REH cell (cell line): ENCODE results near the genes CDX2 and UBL3.

DNA sequence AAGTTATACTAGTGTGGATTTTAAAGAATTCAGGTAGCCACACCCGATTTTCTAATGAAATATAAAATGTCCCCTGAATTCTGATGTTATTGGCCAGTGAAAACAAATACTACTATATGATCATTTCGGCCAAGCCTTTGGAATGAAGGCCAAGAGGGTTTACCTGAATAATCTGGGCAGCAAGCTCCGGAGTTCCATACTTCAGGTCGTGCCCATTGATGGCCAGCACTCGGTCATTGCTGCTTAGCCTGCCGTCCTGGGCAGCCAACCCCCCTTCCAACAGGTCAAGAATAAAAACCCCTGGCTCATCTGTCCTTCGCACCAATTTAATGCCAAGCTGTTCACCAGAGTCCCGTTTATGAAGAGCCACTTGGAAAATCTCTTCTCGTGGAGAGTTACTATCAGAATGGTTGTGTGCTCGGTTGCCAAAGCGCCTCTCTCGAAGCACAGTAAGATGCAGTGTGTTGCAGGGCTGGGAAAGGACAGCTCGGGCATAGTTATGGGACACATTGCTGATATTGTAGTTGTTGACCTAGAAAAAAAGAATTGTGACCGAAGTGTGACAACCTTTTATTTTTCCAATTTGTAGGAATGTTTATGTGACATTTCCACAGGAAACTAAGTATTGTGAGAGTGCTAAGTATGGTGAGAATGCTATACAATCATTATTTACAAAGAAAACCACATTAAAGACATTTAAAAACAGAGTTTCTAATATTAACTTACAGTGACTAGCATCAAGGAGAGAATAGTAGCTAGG, 57.9 kb downstream of the LNX2 start:
- PRO-cap: no peak

DNA sequence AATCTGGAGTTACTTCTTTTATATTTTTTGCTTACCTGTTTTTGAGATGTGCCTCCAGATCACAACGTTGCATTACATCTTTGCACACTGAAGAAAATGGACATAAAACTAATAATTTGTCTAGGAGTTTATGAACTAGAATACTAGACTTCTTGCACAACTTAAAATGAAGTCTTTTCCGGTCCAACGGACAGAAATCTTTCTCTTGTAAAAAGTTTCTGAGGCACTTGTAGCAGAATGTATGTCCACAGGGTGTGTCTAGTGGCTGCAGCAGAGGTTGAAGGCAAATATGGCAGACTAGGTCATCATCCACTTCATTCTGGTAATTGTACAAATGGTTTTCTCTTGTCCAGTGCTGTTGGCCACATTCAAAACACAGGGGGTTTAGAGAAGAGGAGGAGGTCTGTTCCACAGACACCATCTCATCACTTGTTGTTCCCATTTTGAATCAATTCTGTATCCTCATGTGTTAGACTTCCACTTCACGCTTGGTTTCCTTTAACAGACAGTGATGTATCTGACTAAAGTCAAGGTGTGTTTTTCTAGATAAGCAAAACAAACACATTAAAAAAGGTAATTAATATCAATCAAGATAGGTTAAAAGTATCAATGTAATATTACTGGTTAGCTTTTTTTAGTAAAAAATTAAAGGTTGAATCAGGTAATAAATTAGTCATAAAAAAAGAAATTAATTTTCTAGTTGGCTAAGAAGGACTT, 38.9 kb downstream of the LNX2 start:
- PRO-cap: no peak

GRCh38 chr13:27666533-27667229, 45.0 kb downstream of the POLR1D start:
- PRO-cap: no peak

DNA sequence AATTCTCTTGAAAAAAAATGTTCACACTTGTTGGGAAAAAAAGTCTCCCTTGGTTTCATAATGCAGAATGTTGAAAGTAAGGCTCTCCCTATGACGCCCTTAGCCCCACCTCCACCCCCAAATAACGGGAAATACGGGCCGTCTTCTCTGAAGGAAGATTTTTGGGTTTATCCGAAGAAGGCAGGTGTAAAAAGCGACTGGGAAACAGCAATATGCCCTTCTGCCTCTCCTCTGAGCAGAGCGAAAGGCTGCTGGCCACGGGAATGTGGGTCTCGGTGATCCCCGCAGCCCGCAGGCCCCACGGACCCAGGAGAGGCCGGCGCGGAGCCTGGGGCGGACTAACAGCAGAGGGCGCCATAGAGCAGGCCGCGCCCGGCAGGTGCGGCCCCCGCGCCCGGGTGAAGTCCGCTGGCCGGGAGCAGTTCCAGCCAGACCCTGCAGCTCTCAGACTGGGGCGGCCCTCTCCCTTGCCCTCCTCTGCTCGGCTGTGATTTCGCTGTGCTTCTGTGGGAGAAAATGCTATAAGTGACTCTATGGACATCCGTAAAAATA, 37.6 kb downstream of the GSX1 start:
- PRO-cap: no peak

DNA sequence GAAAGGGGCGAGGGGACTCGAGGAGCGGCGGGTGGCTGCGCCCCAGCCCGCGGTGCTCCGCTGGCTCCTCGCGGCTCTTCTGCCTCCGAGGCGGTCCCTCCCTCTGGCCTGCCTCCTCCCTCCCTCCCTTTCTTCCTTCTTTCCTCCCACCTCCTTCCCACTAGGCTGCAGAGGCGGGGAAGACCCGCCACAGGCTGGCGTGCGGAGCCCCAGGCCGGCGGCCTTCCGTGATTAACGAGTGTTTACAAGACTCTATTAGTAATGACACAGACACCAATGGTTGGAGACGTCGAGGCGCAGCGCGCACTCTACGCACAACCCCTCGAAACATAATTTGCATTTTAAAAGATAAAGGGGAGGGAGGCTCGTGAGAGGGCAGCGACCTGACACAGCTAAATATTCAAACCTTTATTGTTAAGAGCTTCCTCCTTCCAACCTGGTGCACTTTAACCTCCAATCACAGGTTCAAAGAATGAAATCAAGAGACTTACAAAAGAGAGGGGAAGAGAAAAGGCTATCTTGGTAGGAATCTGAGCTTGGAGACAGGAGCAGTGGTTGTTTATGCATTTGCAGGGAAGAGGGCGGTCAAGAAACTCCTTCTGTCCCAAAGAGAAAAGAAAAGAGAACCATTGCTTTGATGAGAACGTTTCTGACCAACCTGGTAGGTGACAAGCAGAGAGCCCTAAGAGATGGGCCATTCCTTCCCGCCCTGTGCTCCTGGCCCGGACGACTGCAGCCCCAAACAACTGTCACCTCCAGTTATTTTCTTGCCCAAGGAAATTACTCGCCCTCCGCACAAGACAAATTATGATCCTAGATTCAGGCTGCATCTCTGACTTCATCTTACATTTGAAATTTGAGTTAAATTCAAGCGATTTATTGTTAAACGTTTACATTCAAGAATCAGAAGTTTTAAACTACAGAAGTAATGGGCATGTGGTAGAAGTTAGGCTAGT, at the start of gene CDX2:
CDX2 (minus strand) TSS at position 233 of the 956 bp plus-strand sequence.
- PRO-cap: no peak

DNA sequence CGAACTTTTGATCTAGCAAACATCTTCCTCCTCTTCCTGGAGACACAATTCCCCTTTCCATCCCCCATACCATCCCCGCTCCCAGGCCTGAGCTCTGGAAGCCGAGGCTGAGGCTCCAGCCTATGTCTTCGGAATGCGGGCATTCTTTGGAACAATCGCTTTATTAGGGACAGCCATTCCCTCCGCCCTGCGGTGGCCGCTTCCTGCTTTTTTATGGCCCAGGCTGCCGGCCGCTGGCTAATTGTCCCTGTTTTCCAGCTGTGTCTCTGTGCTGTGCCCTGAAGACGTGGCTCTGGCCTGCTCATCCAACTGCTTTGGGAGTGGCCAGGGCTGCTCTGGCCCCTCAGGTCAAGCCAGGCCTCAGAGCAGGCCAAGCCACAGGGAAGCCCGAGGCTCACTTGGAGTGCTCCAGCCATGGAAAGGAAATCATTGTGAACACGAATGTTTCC, 2.1 kb upstream of the CDX2 start:
- PRO-cap: no peak

DNA sequence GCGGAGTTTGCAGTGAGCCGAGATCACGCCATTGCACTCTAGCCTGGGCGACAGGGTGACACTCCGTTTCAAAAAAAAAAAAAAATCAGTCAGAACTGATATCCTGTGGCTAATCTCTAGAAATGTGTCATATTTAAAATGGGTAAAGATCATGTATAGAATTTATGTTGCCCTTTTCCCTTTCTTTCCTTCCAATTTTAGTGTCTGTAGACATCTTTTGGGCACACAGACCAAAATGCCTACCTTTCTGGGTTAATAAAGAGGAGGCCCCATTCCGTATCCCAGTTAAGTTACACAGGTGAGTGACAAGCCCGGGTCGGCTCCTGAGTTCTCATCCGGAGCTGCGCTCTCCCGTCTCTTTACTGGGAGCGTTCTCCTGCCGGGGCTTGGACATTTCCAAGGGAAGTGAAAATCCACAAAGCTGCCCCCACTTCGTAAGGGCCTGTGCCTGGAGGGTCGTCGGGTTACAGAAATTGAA, 6.0 kb upstream of the CDX2 start:
- PRO-cap: no peak

GRCh38 chr13:28047839-28048100, 52.6 kb downstream of the FLT3 start:
- PRO-cap: no peak

DNA sequence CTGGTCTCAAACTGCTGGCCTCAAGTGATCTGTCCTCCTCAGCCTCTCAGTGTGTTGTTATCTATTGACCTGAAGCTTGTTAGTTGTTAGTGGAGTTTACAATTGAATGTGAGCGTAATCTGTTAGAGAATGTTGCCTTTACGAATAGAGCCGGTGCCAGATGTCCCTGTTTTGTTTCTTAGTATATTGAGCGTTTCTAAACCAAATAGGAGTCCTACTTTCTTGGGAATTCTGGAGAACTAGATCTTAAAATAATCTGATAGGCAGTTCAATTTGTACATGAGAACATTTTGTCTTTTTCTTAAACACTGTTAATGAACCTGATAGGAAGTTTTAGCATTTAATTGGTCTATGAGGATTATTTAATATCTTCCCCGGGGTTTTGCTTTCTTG, 1.8 kb downstream of the PAN3 start:
- PRO-cap: no peak

GRCh38 chr13:28505385-28506039, 10.6 kb upstream of the FLT1 start:
- PRO-cap: bidirectional peak, plus-strand start at chr13:28505809, minus-strand start at chr13:28505584

DNA sequence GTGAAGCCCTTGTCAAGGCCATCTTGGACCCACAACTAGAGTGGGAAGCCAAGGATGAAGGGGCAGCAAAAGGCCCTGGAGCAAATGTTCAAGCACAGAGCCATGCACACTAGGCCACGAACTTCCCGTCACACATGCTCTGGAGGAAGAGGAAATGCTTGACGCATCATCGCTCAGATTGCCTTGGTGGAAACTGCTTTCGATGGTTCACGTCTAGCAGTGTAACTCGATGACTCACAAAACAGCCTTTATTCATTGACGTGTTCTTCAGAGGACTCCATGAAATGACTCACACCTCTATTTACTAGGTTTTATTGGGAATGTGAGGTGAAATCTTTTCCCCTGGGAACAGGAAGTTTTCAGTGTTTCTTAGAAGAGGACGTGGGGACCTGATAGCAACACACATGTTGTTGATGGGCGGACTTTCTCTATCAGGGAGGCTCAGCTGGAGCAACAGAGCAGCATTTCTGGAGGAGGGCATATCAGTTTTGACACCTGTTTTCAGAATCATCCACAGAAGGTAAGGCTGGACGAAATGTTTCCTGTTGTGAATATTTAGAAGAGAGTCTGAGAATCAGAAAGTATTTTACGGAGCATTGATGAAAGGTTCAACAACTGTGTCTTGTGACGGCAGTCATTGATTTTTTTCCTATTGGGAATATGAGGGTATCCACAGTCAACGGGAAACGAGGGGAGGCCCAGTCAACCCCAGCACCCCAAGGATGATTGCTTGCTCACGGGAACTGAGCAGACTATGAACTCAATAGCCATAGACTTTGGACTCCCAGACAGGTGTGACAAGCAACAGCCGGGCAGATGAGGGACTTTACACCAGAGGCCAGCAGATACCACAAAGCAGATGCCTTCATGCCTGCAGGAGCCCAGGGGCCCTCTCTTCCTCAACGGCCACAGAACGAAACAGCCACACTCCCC, 80.0 kb upstream of the FLT1 start:
- PRO-cap: no peak

GRCh38 chr13:28679890-28680662, 21.1 kb downstream of the POMP start:
- PRO-cap: no peak

- PRO-cap: no peak
Measured at GRCh38 chr13:28710049-28710812, 8.5 kb downstream of the SLC46A3 start.

DNA sequence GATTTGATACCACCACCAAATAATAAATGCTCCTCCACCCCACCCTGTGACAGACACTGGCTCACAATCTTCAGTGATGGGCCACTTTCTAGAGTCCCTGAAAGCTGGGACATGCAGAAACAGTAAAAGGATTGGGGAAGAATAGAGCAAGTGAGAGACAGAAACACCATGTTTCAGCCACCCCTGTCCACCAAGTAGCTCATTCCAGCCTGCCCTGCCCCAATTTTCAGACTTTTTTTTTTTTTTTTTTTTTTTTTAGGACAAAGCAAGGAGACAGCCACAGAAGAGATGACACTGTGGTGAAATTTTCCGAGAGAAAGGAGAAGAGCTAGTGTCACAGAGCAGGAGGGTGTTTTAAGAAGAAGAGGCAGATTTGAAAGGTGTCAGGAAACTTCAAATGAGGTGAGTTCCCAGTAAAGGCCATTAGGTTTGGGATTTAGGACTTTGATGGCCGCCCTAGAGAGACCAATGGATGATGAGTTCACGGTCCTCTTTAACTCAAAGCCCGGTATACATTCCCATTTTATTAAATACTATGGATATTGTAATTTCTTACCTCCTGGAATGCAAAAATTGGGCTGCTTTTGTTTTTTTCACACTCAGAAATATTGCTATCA, 1.4 kb downstream of the SLC46A3 start:
- PRO-cap: no peak

DNA sequence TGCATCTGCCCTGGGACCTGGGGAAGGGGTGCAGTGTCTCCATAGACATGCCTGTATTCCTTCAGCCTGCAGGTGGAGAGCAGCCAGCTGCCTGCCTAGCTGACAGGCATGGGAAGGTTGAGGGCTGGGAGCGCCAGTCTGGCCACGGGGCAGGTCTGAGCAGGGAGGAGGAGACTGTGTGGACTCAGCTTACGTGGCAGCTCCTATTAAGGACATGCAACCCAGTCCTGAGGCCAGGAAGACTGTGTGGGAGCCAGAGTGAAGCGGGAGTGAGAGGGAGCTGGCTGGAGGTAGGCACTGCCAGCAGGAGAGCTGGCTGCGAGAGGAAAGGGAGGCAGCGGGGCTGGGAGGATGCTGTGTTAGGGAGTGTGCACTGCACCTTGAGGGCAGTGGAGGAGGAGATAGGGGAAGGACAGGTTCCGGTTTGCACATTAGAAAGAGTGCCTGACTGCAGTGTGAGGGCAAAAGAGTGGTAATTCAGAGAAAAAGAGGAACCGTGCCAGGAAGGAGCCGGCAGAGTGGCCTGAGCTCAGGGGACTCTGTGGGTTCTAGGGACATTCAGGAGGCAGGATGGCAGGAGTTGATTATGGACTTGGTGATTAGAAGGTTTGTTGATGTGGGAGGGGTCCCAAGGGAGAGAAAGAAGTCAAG, 99.2 kb downstream of the SLC7A1 start:
- PRO-cap: no peak

DNA sequence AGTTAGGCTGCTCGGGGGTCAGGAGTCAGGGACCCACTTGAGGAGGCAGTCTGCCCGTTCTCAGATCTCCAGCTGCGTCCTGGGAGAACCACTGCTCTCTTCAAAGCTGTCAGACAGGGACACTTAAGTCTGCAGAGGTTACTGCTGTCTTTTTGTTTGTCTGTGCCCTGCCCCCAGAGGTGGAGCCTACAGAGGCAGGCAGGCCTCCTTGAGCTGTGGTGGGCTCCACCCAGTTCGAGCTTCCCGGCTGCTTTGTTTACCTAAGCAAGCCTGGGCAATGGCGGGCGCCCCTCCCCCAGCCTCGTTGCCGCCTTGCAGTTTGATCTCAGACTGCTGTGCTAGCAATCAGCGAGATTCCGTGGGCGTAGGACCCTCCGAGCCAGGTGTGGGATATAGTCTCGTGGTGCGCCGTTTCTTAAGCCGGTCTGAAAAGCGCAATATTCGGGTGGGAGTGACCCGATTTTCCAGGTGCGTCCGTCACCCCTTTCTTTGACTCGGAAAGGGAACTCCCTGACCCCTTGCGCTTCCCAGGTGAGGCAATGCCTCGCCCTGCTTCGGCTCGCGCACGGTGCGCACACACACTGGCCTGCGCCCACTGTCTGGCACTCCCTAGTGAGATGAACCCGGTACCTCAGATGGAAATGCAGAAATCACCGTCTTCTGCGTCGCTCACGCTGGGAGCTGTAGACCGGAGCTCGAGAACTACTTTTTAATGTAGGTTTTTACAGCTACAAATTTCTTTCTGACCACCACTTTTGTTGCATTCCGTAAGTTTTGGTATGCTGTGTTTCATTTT, 51.7 kb upstream of the SLC7A1 start:
- PRO-cap: no peak

DNA sequence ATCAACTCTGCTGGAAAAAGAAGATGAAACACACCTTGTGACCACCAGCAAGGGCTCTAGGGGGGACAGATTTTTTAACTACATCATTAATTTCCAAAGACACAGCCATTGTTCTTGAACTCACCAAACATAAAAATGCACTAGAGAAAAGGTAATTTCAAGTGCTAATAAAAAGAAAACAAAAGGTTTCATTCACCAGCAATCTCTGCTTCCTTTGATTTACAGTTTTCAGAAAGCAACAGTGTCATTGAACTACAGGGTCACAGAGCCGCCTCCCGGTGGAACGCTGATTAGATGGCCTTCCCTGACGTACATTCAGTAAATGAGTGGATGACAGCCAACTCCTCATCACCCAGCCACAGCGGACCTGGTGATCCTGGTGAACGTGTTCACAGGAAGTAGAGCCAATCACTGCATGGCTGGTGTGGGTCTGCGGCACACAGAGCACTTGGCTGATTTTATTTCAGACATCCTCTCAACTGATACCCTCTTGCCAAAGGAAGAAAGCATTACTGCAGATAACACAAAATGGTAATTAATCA, 83.8 kb upstream of the SLC7A1 start:
- PRO-cap: no peak

- PRO-cap: bidirectional peak, plus-strand start at chr13:29850172, minus-strand start at chr13:29849854; bidirectional peak, plus-strand start at chr13:29850577, minus-strand start at chr13:29850578; unidirectional peak, minus-strand start at chr13:29850673
Measured at GRCh38 chr13:29850143-29850723, at the start of gene UBL3. TSS of gene UBL3 (minus strand) at chr13:29850617.

- PRO-cap: no peak
Measured at GRCh38 chr13:29920187-29920739, 69.8 kb upstream of the UBL3 start.

GRCh38 chr13:30133374-30133835, 173.9 kb downstream of the KATNAL1 start:
- PRO-cap: no peak